Measurements from ENCODE around the genes AKR7A2 and MICOS10.

DNA sequence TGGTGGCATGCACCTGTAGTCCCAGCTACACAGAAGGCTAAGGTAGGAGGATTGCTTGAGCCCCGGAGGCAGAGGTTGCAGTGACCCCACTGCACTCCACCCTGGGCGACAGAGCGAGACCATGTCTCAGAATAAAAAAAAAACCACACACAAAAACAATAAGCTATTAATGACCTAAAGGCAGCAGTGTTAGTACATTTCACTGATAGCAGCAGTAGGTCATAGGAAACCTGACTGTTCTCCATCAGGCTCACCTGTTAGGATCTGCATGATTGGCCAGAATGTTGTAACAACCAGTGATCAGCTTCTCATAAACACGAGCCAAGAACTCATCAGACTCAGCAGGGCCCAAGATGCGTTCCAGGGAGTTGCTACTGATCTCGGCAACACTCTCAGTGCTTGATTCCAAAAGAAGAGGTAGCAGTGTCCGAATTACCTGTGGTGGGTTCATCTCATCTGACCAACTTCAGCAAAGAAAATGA lies 43.3 kb downstream of the UBR4 start:
- PRO-cap = no peak
- RAMPAGE, long total RNA, 2 experiments = no peak in any of the 2 experiments

- PRO-cap = no peak
- RAMPAGE, long total RNA, 2 experiments = no peak in any of the 2 experiments
Observed at GRCh38 chr1:19177349-19177978, 32.6 kb downstream of the UBR4 start.

DNA sequence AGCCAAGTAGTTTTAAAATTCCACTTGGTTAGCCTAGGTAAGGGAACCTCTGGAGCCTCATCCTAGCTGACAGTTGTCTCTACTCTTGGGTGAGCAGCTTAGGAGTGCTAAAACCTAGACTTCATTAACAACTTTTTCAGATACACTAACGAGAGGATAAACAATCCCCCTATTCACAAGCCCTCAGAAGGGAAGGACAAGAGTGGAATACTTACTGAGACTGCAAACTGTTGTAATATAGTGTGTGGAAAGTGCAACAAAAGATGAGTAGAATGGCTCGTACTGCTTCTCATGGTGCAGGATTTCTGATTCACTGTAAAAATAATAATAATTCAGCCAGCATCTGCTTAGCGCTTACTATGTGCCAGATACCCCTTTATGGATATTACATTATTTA lies 8.6 kb downstream of the UBR4 start:
- PRO-cap = no peak
- RAMPAGE, long total RNA, 2 experiments = no peak in any of the 2 experiments

DNA sequence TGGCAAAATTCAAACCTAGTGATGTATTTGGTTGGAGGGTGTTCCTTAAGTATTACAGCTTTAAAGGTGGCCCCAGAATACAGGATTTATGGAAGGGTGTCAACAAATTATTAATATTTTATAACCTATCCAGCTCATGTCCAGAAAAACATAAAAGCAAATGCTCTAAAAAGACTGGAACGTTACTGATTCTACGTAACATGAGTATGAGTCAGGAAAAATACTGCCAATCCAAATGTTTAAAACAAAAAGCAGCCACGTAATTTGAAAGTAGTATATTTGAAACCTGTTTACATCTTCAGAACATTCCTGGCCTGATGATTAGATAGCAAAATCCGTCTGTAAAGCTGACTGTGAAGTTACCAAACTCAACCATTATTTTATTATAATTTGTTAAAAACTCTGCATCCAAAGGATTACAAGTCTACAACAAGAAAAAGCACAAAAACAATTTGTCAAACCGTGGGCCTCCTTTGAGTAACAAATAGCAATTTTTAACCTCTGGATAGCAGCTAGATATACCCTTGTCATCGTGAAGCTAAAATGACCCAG lies 1.3 kb downstream of the UBR4 start:
- PRO-cap = no peak
- RAMPAGE, long total RNA, 2 experiments = no peak in any of the 2 experiments

- PRO-cap = no peak
- RAMPAGE, long total RNA, 2 experiments = no peak in any of the 2 experiments
Observed at GRCh38 chr1:19217475-19218589, 7.8 kb upstream of the UBR4 start.

- PRO-cap = no peak
- RAMPAGE, long total RNA, 2 experiments = no peak in any of the 2 experiments
Observed at GRCh38 chr1:19218773-19219883, 9.1 kb upstream of the UBR4 start.

- PRO-cap = no peak
- RAMPAGE, long total RNA, 2 experiments = no peak in any of the 2 experiments
Observed at GRCh38 chr1:19255049-19255597, 3.5 kb downstream of the MRTO4 start.

DNA sequence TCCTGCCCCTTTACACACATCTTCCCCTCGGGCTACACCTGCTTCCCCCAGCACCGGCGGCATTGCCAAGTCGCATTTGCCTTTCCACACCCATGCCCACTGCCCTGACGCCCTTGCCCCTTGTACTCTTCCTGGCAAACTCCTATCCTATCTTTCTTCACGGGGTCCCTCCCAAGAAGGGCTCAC lies 15.7 kb downstream of the AKR7A3 start:
- PRO-cap = no peak
- RAMPAGE, long total RNA, 2 experiments = no peak in any of the 2 experiments

GRCh38 chr1:19308140-19308730 lies 3.7 kb downstream of the AKR7A2 start:
- PRO-cap = no peak
- RAMPAGE, long total RNA, 2 experiments = no peak in any of the 2 experiments

DNA sequence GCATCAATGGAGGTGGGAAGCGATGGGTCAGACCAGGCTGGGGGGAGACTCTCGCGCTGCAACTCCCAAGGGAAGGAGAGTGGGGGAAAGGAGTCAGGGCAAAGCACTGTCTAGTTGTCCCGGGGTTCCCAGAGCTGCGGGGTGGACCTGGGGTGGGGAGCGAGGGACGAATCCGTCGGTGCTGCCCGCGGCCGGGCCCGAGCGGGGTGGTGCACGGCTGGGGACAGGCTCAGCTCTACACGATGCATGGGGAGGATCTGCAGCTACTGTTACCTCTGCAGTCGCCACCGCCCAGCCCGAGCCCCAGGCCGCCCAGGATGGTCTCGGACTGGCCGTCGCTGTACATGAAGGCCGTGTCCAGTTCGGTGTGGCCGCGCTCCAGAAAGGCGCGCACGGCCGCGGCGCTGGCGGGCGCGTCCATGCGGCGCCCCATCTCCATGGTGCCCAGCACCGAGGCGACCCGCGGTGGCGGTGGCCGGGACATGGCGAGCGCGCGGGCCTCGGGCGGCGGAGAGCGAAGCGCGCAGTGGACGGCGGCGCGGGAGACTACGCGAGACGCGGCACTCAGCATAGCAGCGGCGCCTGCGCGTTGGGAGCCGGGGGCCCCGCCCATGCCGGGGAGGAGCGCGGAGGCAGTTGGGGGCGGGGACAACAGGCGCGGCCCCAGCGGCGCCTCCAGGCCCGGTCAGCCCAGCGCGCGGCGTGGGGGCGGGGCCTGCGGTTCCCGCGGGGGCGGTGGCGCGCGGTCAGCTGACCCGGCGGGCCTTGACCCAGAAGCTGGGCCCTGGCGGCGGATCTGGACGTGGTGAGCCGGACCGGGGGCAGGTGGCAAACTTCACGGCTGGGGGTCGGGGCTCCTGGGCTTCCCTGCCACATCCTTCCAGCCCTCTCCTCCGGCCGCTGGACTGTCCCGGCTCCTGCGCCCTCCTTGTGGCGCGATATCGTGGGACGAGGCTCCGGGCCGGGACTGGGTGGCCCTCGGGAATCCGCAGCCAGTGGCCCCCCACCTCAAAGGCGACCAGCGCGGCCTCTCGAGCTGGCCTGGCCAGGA lies at the start of gene AKR7A2:
Gene AKR7A2 (minus strand): TSS at position 591 of the 1,051 bp plus-strand sequence.
- PRO-cap = bidirectional peak, plus-strand start at position 773 of the sequence, minus-strand start at position 548 of the sequence
- RAMPAGE, long total RNA, 2 experiments = start-site peak on the plus strand in 2 of 2 experiments, centred at positions 763 to 767 of the sequence, 32 to 35 reads per replicate

- PRO-cap = no peak
- RAMPAGE, long total RNA, 2 experiments = no peak in any of the 2 experiments
Observed at GRCh38 chr1:19352503-19353322, 40.6 kb downstream of the SLC66A1 start.

- PRO-cap = no peak
- RAMPAGE, long total RNA, 2 experiments = no peak in any of the 2 experiments
Observed at GRCh38 chr1:19369758-19370233, 57.7 kb downstream of the SLC66A1 start.

DNA sequence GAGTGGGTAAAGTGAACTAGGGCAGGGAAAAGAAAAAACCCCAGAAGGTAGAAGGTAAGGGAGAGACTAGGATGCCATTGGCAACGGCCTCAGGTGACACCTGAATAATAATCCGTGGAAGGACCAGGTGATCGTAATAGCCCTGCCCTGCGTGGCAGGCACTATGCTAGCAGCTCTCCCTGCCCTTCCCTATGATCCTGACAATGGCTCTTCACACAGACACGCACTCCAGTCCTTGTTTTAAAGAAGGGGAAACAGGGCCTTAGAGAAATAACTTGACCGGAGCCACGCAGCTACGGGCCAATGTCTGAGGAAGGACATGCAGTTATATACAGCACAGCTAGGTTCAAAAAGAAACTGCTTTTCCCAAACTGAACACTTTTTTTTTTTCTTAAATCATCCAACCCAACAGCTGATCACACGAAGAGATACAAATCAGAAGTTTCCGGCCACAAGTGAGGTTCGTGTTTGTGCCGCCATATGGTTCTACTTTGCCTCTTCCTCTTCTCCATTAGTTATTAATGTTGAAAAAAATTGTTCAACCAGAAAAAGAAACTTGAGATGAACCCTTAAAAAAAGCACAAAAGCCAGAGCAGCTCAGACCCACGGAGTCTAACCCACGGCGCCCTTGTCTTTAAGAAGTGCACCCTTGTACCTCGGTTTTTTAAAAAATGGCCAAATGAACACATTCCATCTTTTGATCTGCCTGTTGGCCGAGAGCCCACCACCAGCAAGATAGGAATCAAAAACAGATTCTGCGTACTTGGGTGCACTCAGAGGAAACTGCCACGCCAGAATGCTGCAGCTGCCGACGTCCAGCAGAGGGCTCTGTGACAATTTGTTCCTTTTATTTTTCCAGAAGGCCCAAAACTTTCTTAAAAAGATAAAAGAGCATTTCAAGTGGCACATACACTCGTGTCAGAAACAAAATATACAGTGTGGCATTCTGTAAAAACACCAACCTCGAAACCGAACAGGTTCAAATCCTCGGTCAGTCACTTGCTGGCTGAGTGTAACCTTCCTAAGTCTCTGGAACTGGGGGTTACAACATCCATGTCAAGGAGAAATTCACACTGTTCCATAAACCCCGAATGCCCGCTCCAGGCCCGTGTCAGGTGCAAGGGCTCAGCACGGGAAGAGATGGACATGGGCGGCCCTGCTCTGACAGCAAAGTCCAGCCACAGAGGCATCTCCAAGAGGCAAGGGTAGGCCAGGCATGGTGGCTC lies 79.0 kb downstream of the SLC66A1 start:
- PRO-cap = no peak
- RAMPAGE, long total RNA, 2 experiments = no peak in any of the 2 experiments

- PRO-cap = no peak
- RAMPAGE, long total RNA, 2 experiments = start-site peak on the minus strand in 1 of 2 experiments, at chr1:19453743-19454038 at its widest, 5 reads per replicate
Observed at GRCh38 chr1:19453436-19454287, 31.7 kb downstream of the CAPZB start.

- PRO-cap = no peak
- RAMPAGE, long total RNA, 2 experiments = no peak in any of the 2 experiments
Observed at GRCh38 chr1:19458730-19459244, 26.6 kb downstream of the CAPZB start.

- PRO-cap = no peak
- RAMPAGE, long total RNA, 2 experiments = no peak in any of the 2 experiments
Observed at GRCh38 chr1:19461341-19461571, 24.1 kb downstream of the CAPZB start.

GRCh38 chr1:19477297-19478293 lies 7.7 kb downstream of the CAPZB start:
- PRO-cap = bidirectional peak, plus-strand start at chr1:19477563, minus-strand start at chr1:19477456
- RAMPAGE, long total RNA, 2 experiments = no peak in any of the 2 experiments

GRCh38 chr1:19505287-19506157 lies 20.2 kb upstream of the CAPZB start:
- PRO-cap = no peak
- RAMPAGE, long total RNA, 2 experiments = no peak in any of the 2 experiments

DNA sequence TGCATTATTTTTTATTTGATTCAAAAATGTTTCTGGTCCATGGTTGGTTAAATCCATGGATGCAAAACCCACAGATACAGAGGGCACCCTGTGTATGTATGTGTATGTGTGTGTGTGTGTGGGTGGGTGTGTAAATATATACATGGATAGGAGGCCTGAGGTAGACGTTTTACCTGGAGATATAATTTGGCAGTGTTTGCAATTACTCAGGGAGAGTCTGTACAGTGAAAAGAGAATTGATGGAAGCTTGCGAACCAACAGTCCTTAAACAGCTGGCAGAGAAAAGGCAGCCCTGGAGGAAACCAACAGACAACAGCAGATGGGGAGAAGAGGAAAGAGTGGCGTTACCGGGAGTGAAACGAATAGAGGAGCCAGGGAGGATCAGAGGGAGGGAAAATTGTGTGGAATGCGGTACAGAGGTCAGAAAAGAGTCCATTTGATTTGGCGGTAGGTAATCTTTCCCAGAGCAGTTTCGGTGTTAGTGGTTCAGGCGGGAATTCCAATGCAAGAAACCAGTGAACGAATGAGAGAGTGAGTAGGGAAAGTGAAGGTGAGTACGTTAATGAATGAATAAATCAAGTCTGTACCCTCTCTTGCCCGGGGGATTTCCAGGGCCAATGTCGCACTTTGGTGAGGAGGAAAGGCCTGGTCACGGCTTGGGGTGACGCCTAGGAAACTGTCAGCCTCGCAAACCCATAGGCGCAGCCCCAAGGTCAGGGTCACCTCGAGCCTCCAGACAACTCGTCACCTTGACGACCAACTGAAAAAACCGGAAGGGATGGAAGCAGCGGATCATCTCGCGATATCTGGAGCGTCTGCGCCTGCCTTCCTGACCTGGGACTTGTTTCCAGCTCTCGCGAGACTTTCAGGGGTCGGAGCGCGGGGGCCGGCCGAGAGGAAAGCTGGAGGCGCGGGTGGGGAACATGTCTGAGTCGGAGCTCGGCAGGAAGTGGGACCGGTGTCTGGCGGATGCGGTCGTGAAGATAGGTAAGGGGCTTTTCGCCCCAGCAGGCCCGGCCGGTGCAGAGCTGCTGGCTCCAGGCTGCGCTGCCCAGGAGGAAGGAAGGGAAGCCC lies at the start of gene MICOS10:
Gene MICOS10 (plus strand): TSS at position 857 of the 1,074 bp plus-strand sequence.
- PRO-cap = bidirectional peak, plus-strand start at position 872 of the sequence, minus-strand start at position 624 of the sequence
- RAMPAGE, long total RNA, 2 experiments = start-site peak on the plus strand in 2 of 2 experiments, centred at positions 882 to 895 of the sequence, 95 to 289 reads per replicate

GRCh38 chr1:19646408-19646929 lies 2.4 kb downstream of the NBL1 start:
- PRO-cap = no peak
- RAMPAGE, long total RNA, 2 experiments = no peak in any of the 2 experiments

Measured in body of pancreas (tissue), 2 donors.